AG10803 (cell line): ENCODE measurements around a stretch of chr13.

DNA sequence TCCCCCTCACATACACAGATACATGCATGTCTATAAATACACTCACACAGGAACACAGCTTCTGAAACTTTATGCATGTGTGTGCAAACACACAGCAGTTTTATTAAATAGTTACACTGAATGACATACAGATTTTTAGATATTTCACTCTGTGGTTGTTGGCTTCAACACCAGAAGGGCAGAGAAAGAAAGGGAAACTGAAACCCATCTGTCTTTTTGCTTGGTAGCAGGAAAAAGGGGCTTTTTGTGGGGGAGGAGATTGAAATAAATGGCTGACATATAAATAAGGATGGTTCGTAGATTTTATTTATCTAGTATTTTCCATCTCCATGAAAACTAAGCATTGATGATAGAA, 114.9 kb downstream of the LRCH1 start:
- RRBS: no CpG with 5 or more reads among the region's 1 CpG

DNA sequence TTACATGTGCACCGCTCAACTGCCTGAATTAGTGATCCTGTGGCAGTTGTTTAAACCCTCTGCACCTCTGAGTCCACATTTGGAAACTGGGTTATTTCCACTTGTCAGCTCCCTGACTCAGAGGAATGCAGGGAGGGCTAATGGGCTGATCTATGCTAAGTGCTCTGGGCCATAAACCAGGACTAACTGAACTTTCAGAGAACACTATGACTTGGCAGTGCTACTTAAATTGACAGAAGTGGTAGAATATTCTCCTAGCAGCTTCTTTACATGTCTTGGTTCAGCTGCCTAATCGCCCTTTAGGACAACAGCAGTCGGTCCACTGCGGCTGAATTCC, 26.9 kb upstream of the MED4 start:
- RRBS: no CpG with 5 or more reads among the region's 4 CpGs

DNA sequence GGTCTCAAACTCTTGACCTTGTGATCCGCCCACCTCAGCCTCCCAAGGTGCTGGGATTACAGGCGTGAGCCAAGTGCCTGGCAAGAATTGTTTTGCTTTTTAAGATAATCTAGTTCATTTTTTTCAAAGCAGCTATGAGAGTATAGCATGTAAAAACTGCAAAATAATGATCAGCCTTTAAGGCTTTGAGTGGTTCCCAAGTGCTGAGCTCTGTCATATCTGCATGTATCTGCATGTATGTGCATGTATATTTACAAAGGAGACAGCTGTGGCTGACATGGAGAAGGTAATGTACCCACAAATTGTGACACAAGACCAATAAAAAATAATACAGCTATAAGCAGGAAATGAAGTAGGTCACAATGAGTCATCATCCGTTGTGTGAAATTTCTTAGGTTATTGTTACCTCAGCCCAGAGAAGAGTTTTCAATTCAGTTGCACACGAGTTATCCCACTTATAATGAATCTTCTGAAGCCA, 60.9 kb upstream of the MED4 start:
- RRBS: no CpG with 5 or more reads among the region's 4 CpGs

- RRBS: no CpG with 5 or more reads among the region's 5 CpGs
These were observed 66.9 kb upstream of the MED4 start for GRCh38 chr13:48161656-48162286.

- RRBS: no CpG with 5 or more reads among the region's 17 CpGs
These were observed 12.5 kb downstream of the RB1 start for GRCh38 chr13:48315886-48316543.

DNA sequence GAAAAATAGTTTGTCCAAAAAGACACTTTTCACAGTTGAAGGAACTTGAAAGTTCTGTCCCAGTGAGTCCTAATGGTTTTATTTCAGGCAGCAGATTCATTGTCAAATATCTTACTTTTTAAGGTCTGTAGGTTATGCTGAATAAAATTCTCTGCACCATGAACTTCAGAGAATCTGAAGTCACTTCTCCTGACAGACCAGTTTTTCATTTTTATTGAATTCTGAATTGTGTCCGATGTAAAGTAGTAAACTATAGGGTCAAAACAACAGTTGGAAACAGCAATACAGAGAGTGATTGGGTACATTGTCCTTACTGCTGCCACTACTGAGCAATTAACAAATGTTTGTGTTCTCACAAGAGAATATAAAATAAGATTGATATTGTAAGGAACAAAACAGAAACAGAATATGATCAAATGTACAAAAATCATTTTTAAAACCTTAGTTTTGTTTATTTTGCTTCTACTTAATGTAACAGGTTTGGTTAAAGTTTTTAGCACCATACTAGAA, 1.6 kb downstream of the LPAR6 start:
- RRBS: no CpG with 5 or more reads among the region's 1 CpG

DNA sequence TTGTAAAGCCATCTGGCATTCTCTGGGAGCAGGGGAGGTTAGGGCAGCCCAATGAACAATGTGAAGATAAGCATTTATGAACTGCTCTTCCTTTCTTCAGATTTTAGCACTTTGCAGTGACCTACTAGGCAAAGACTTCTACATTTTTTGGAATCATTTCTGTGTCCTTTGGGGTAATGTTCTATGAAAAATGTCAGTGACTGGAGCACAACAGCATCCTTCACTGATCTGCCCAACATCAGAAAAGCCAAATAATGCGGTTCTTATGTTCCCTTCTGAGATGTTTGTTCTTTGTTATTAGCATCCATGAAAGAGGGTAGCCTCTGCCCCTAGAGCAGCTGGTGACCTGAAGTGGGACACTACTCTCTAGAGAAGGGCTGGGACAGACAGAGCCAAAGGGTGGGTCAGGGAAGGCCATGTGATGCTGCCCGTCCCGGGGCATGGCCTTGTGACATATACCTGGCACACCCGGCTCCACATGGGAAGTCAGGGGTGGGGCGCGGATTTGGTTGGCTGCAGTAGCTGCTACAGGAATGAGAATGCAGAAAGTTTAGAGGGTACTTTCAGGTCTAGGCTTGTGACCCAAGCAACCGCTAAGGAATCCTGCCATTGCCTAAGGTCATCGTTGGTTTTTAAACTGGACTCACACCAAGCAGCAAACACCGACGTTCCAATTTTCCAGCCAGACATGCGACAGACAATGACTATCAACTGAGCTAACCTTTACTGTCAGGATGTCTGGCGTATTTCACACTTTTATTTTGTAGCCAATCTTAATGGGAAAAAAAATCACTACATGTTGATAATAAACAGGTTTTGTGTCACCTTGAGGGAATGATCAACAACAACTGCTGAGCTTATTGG, 26.0 kb downstream of the RCBTB2 start:
- RRBS: no CpG with 5 or more reads among the region's 12 CpGs

- RRBS: no CpG with 5 or more reads among the region's 18 CpGs
These were observed 1.3 kb downstream of the RCBTB2 start for GRCh38 chr13:48531342-48532176.

GRCh38 chr13:48532177-48532343, 820 bp downstream of the RCBTB2 start:
- RRBS: no CpG with 5 or more reads among the region's 9 CpGs

DNA sequence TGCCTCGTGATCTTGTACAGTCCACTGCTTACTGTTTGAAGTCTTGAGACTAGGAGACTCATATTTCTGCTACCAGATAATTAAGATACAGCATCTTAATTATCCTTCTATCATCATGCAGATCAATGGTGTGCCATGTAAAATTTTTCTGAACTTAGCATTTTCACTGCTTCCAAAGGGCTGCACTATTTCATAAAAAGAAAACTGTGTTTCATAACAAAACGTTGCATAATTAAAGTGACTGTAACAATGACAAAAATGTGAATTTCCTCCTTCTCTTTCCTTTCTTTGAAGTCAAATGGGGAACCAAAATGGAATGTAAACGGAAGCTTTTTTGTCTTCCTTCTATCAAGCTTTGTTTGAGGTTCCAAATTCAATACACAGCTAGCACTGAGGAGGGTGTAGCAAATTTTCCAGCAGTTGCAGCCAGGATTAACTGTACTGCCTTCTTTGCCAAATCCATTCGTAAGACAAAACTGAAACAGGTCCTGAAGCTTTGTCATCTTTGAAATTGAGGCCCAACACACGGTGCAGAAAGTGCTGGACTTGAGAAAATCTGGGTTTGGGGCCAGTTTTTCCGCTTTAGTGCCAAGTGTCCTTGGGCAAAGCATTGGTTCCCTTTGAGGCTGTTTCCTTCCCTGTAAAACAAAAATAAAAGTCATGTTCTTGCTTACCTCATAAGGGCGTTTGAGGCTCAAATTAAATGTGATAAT, 35.0 kb upstream of the RCBTB2 start:
- RRBS: no CpG with 5 or more reads among the region's 7 CpGs

DNA sequence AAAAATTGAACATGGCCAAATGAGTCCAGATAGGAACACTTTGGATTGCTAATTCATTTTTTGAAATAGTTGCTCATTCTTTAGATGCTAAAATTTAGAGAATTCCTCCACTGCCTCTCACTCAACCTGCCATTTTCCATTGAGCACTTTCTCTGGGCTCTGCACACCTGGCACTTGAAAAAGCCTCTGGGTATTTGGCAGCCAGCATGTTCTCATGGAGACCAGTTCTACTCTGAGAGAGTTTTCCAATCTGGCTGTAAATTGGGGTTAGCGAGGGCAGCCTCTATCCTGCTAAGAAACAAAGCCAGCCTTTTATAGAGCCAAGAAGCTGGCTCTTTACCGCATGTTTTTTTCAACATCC, 52.5 kb upstream of the RCBTB2 start:
- RRBS: no CpG with 5 or more reads among the region's 2 CpGs

DNA sequence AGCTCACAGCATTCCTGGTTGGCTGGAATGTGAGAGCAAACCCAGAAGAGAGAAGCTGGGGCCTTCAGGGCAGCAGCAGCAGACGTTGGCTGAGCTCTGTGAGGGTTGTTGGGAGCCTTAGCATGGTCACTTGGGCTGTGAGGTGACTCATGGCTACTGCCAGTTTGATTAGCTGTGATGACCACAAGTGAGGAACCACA, 80.1 kb downstream of the CYSLTR2 start:
- RRBS: no CpG with 5 or more reads among the region's 1 CpG

- RRBS: no CpG with 5 or more reads among the region's 6 CpGs
These were observed 21.6 kb upstream of the FNDC3A start for GRCh38 chr13:48954078-48954524.

DNA sequence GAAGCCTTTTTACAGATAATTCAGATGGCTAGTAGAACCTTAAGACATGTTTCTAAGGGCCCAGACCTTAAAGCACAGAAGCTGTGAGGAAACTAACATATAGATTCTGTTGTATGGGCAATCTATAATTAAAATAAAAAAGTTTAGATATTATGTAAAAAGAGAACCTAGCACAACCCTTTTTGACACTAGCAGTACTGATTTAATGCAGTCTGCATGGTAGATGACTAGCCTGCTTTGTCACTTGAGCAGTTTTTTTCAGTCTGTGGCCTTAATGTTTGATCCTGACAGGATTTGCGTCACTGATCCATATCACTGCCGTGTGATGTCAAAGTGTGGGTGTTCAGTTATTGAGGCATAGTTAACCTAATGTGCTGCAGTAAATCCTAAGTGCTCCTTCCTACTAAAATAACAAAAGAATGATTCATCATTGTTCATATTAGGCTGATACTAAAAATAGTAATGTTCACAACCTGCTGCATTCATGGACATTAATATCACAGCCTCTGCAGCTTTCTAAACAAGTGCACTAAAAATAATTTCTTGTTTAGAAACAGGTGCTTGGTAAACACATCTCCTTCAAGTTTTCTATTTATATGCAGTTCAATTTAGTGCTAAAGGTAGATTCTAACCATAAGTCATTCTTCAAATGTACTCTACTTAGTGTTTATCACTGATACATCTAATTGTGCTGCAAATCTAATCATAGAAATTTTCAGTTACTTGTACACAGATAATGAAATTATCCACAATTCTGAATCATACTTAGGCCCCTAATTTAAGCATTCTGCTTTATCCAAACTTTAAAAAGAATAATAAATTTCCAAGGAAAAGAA, 121.9 kb upstream of the MLNR start:
- RRBS: no CpG with 5 or more reads among the region's 2 CpGs

GRCh38 chr13:49792855-49792917, 204 bp upstream of the KPNA3 start:
- RRBS: 5% methylated on average over 1 of the region's 4 CpGs

DNA sequence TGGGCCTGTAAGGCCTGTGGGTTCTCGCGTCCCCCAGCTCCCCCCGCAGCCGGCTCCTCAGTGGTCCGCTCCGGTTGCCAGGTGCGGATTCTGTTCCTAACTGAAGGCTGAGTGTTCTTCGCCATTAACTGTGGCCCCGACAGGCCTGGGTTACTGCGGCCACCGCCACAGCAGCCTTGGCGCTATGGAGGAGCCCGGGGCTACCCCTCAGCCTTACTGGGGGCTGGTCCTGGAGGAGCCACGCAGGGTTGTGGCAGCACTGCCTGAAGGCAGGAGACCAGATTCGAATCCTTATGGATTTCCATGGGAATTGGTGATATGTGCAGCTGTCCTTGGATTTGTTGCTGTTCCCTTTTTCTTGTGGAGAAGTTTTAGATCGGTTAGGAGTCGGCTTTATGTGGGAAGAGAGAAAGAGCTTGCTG, 45.7 kb downstream of the SPRYD7 start:
- RRBS: no CpG with 5 or more reads among the region's 17 CpGs

GRCh38 chr13:50141105-50141507, 125.9 kb downstream of the KCNRG start:
- RRBS: no CpG with 5 or more reads among the region's 7 CpGs

- RRBS: no CpG with 5 or more reads among the region's 3 CpGs
These were observed 321.7 kb downstream of the DLEU7 start for GRCh38 chr13:50521908-50522112.

DNA sequence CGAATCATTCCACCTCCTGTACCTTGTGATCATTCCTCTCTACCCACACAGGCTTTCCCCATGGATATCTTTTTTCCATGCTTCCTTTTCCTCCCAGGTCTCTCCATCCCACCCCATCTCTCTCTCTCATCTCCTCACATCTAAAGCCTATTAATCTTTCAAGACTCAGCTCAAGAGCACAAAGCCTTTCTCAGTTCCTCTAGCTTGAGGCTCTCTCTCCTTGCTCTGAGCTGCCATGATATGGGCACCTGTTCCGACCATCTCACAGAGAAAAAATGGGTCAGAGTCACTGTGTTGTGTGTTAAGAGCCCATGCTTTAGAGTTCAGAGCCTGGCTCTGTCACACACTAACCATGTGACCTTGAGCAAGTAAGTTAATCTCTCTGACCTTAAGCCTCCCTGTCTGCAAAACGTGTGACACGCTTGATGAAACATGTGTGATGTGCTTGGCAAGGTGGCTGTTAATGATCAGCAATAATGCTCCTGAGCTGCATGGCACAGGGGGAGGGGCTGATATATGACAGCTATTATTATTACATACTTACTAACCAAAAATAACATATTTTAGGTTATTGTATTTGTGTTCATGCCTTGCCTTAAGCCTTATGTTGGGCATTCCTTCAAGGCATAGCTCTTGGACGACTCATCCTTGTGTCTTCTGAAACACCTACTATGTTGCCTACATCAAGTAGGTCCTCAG, 245.1 kb downstream of the DLEU7 start:
- RRBS: no CpG with 5 or more reads among the region's 5 CpGs

- RRBS: no CpG with 5 or more reads among the region's 8 CpGs
These were observed 733 bp downstream of the DLEU7 start for GRCh38 chr13:50842794-50843124.